Cardiac atrium fibroblast (primary cell): ENCODE measurements around a stretch of chr3.

- RAMPAGE, long total RNA = no peak
Observed at GRCh38 chr3:133490725-133491442, 82.6 kb upstream of the CDV3 start.

DNA sequence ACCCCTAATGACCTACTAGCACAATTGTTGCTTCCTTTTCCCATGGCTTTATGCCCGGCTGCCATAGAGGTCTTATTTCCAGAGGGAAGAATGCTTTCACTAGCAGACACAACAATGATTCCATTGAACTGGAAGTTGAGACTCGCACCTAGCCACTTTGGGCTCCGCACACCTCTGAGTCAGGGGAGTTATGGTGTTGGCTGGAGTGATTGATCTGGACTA, 60.7 kb upstream of the CDV3 start:
- RAMPAGE, long total RNA = no peak

- RAMPAGE, long total RNA = no peak
Observed at GRCh38 chr3:133583851-133584194, 10.3 kb downstream of the CDV3 start.

DNA sequence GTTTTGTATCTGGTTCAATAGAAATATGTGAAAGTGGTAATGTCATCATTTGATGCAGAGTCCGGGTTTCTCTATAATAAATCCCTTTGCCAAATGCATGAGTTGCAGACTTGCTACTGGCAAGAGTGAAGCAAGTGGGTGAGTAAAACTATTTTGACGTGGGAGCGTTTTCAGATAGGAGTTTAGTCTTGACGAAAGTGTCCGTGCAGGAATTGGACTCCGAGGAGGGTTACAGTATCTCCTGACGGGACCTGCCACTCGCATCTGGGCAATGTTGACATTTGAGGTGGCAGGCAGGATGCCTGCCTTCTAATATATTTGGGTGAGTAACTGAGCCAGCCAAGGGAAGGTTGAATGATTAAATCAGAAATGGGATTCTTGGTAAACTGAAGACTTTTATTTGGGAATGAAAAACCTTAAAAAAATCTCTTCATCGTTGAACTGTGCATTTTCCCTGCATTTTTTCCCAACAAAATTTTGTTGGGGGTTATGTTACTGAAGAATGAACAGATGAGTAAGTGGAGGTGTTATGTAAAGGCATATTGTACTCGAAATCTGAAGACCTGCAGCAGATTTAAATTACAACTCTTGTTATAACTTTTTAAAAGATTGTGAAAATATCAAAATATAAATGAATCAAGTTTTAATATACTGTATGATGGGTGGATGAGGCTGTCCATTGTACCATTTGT, 16.2 kb downstream of the CDV3 start:
- RAMPAGE, long total RNA = no peak

DNA sequence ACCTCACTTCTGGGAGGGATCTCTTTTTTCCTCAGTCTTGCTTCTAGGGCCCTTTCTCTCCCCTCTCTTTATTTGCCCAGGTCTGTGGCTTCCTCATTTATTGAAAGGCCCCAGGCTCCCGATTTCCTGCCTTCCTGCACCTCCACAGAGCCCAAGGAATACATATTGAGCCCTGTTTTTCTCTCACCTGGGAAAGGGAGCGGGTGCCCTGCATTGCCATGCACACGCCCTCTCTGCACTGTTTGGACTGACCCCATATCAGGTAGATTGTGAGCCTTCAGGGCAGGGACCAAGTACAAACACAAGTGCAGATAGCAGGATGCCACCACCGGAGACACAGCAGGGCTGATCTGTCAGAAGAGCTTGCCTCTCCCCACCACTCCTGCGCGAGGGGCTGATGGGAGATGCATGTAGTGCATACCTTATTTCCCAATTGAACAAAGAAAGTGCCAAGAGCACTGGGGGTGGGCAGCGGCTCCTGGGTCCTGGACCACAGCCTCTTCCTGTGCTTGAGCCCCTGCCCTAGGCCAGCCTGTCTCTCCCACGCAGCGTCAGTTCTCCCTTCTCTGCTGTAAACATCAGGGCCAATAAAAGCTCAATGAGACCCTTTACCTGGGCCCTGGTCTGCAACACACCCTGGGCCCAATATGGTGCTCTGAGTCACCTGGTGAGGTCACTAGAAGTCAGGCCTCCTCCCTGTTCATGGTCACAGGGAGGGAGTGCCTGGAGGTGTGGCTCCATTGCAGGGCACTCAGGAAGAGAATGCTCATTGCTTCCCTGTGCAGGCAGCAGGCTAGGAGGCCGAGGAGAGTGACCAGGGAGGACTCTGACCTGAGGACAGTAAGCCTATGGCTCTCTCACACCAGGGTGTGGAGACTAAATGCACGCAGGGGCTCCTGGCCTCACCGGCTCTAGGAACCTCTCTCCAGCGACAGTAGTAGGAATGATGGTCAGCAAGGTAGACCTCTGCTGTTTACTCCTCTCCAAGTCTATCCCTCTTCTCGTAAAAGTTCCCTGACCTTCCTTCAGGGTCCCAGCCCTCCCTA, 9.2 kb upstream of the SLCO2A1 start:
- RAMPAGE, long total RNA = no peak

DNA sequence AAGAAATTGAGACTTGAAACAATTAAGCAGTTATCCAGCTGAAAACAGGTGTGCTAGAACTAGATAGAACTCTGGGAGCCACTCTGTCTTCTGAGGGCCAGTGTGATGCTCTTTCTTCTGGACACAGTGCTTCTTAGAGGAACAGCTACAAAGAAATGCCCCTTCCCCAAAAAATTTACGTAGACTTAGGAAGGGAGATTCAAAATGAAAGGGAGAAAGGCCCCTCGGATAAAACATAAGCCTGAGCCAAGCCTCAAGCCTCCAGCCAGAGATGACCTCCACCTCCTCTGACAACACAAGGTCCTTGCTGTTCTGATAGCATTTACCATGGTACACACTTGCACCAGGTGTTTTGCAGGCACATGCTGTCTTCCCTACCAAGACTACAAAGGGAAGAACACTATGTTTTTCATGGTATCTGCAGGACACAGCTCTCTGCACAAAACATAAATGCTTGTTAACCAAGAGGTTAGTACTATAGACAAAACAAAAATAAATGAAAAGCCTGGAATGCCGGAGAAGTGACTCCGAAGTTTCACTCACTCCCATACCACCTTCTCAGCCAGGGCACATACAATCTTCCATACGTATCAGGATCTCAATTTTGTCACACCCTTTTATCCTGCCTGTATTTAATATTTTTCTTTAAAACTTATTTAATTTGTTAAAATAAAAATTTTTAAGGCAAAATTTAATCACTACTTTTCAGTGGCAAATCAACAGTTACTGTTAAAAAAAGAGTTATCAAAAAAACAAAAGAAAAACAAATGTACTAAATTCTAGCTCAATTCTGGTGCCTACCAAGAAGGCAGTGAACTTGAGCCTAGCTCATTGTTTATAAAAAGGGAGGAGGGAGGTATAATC, 27.7 kb downstream of the RYK start:
- RAMPAGE, long total RNA = no peak

- RAMPAGE, long total RNA = no peak
Observed at GRCh38 chr3:134311099-134311672, 60.5 kb upstream of the RYK start.

DNA sequence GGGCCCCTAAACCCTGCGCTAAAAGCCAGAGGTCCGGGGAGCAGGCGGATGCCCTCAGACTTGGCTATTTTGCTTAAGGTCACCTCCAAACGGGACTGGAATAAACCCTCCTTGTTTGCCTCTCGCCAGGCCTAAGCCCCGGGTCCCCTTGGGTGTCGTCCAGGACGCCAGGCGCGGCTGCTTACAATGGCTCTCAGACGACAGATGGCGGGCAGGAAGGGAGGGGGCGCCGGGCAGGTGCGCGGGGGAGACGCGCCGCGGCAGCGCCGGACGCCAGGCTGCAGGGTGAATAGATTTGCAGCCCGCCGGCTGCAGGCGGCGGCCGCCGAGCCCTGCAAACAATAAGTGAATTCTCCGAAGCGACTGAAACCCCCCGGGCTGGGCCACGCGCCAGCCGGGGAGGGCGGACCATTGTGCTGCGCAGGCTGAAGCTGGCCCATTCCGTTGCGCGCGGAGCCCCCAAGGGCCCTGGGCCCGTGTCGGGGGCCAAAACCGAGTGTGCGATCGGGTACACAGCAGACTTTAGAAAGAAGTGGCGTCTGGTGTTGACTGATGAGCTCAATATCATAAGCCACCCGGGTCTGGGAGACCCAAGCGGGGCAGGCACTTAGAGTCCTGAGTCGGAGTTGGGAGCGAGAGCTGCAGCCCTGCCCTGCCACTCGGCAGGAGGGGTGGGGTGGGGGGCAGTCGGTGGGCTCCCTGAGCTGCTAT, 32.4 kb upstream of the AMOTL2 start:
- RAMPAGE, long total RNA = no peak

DNA sequence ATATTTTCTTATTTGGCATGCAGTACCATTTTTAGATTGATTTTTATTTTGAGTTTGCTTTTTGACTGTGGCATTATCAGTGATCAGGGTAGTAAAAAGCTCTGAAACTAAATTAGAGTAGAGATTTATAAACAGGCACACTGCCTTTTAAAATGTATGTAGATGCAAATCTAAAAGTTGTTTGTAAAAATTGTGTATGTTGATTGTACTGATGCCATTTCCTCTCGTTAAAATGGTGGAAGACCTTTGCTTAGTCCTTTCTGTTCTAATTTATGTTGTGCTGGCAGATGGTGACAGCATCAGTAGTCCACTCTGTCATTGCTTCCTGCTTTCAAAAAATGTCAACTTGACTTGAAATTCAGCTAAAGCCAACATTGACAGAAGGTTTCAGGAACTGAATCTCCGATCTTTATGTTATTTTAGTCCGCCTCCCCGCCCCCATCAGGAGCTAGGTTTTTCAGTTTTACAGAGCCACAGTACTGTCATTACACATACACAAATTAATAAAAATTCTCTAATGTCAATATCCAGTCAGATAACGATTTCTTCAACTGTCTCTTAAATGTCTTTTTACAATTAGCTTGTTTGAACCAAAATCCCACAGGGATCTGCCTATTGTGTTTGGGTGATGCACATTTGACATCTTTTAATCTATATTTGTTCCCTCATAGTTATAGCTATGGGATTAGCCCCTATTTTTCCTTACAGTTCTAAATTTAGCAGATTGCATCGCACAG, 1.5 kb downstream of the CEP63 start:
- RAMPAGE, long total RNA = no peak

- RAMPAGE, long total RNA = no peak
Observed at GRCh38 chr3:134535470-134535789, 49.6 kb downstream of the CEP63 start.

GRCh38 chr3:134544309-134544508, 58.4 kb downstream of the CEP63 start:
- RAMPAGE, long total RNA = no peak

- RAMPAGE, long total RNA = no peak
Observed at GRCh38 chr3:134795877-134796985, 1.2 kb downstream of the EPHB1 start.

DNA sequence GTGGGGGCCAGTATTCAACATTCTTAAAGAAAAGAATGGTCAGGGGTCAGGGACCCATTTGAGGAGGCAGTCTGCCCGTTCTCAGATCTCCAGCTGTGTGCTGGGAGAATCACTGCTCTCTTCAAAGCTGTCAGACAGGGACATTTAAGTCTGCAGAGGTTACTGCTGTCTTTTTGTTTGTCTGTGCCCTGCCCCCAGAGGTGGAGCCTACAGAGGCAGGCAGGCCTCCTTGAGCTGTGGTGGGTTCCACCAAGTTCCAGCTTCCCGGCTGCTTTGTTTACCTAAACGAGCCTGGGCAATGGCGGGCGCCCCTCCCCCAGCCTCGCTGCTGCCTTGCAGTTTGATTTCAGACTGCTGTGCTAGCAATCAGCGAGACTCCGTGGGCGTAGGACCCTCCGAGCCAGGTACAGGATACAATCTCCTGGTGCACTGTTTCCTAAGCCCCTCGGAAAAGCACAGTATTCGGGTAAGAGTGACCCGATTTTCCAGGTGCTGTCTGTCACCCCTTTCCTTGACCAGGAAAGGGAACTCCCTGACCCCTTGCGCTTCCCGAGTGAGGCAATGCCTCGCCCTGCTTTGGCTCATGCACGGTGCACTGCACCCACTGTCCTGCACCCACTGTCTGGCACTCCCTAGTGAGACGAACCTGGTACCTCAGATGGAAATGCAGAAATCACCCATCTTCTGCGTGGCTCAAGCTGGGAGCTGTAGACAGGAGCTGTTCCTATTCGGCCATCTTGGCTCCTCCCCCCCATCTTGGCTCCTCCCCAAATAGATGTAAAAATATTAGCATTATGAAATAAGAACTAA, 526.2 kb upstream of the PPP2R3A start:
- RAMPAGE, long total RNA = no peak

DNA sequence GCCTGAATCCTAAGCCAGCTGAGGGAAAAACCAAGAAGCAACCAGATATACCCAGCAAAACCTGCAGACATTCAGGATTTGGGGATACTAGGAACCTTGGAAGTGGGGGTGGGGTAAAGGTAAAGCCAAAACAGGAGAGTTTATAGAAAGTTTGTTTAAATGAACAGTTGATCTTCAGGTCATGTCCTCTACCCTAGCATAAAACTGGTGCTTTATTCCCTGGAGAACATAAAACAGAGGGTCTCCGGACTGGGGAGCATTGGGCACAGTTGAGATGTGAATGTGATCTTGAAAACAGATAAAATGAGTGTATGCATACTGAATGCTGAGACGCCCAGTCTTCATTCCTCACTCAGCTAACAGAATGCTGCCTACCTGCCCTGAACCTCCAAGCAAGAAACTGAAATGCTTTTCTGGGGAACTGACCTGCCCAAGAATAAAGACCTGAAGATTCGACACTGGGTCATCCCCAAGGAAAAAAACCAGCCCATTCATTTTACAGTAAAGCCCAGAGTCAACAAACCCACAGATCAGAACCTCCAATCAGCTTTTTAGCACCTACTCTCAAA, 97.3 kb downstream of the MSL2 start:
- RAMPAGE, long total RNA = no peak

DNA sequence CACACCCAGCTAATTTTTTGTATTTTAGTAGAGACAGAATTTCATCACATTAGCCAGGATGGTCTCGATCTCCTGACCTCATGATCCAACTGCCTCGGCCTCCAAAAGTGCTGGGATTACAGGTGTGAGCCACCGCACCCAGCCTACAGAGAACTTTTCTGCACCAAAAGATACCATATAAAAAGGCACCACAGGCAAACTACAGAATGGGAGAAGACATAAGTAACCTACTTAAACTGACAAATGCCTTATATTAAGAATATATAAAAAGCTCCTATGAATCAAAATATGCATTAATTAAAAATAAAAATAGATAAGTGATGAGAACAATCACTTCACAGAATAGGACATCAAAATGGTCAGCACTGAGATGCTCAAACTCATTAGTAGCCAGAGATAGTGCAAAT, 40.0 kb downstream of the STAG1 start:
- RAMPAGE, long total RNA = no peak

DNA sequence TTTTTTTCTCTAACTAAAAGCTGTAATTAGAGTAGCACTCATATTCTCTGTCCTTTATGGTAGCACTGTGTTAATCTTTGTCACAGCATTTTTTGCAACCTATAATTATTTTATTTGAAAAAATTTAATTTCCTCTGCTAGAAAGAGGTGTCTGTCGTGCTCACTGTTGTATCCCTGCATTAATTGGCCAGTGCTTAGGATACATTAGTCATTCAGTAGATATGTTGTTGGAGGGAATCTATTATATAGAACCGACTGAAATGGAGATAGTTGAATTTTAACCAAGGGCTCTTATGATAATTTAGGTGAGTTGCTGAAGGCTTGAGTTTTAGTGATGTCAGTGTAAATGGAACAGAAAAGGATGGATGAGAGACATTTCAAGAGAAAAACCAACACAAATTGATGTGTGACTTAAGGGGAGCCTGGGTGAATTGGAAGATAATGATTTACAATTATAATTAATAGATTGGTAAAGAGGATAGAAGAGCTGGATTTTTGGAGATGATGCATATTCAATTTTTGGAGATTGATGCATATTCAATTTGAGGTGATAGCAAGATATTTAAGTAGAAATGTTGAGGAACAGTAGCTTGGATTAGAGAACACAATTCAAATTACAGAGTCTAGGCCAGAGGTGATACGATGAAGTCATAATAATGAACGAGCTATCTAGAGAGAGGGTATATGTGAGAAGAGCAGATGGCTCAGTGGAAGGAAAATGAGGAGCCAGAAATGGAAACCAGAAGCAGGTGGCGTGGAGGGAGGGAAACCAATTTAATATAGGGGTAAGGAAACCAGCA, 21.6 kb downstream of the NCK1 start:
- RAMPAGE, long total RNA = no peak

DNA sequence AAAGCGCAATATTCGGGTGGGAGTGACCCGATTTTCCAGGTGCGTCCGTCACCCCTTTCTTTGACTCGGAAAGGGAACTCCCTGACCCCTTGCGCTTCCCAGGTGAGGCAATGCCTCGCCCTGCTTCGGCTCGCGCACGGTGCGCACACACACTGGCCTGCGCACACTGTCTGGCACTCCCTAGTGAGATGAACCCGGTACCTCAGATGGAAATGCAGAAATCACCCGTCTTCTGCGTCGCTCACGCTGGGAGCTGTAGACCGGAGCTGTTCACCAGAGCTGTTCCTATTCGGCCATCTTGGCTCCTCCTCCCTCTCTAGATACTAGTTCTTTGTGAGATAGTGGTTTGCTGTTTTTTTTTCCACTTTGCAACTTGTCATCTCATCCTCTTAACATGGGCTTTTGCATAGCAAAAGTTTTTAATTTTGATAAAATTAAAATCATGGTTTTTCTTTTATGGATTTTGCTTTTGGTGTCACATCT, 11.7 kb downstream of the IL20RB start:
- RAMPAGE, long total RNA = no peak

- RAMPAGE, long total RNA = no peak
Observed at GRCh38 chr3:137771771-137772177, 7.7 kb downstream of the SOX14 start.

DNA sequence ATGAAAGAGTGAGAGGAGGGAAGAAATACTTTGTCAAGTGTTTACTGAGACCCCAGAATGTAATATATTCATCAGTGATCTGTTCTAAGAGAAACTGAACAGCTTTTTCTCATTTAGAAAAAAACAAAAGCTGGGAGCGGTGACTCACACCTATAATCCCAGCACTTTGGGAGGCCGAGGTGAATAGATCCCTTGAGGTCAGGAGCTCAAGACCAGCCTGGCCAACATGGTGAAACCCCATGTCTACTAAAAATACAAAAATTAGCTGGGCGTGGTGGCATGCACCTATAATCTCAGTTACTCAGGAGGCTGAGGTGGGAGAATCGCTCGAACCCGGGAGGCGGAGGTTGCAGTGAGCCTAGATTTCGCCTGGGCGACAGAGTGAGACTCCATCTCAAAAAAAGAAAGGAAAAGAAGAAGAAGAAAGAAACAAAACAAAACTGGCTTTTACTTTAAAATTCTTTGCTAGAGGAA, 68.5 kb downstream of the ARMC8 start:
- RAMPAGE, long total RNA = no peak

- RAMPAGE, long total RNA = no peak
Observed at GRCh38 chr3:138347936-138348485, 368 bp upstream of the MRAS start.